HTR-8/SVneo (cell line): ENCODE data around the genes PYY and MEIOC.

- RRBS: no CpG with 5 or more reads among the region's 5 CpGs
These were observed 2.8 kb upstream of the MPP2 start for GRCh38 chr17:43910139-43910599.

DNA sequence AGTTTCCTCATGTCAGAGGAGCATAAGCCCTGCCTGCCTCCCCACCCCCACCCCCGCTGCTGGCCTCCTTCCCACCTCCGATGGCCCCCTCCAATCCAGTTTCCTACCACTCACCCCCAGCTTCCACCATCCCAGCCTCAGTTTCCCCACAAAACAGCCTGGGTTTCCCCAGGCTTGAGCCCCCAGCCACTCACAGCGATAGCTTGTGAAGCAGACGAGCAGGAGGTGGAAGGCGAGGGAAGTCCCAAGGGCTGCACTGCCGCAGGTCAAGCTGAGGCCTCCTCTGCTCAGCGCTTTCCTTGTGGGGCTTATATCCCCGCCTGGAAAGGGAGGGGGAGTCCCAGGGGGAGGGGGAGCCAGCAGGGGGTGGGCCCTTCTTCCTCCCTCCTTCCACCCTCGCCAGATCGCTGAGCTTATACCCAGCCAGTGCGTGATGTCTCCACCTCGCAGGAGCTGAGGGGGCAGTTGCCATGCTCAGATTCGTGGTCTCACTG lies at the start of gene PYY:
Gene PYY, minus strand, starts transcription at position 285 of the 494 bp plus-strand sequence.
- RRBS: no CpG with 5 or more reads among the region's 13 CpGs

DNA sequence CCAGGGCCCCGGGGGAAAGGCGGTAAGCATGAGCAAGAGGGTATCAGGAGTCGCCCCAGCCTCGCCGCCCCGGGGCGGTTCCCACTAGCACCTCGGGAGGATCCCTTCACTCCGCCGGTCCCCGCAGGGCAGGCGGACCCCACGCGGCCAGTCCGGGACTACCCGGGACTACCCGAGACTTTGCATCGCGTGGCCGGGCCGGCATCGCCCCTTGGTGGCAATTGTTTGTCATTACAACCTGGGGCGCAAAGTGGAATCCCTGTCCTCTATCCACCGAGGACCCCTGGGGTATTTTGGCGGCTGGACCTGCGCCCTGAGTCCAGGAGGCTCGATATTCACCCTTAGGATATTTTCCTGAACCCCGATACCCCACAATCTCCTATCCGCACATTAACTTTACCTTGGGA lies 9.5 kb upstream of the NAGS start:
- RRBS: 35% methylated on average over 15 of the region's 29 CpGs

GRCh38 chr17:44004792-44005550 lies 549 bp downstream of the NAGS start:
- RRBS: 98% methylated on average over 11 of the region's 64 CpGs

DNA sequence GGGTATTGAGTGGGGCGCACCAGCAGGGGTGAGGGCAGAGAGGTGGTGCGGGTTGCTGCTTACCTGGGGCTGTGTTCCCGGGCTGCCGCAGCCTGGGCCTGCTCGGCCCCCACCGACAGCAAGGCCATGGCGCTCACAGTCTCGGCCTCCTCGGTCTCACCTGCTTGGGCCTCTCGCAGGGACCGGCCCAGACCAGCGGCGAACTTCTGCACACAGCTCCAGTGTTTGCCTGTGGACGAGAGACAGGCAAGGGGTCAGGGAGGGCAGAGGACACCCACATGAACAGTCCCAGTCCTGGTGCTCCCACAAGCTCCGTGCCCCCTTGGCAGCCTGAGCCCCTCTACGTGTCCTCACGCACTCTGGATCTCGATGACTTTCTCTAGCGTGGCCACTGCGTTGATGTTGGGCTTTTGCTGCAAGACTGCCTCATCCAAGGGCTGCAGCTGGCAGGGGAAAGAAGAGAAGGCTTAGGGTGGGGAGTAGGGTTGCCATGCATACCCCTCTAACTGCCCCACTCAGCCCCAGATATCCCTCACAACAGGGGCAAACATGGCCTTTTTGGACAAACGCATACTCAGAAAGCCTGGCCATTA lies 8.0 kb downstream of the G6PC3 start:
- RRBS: 99% methylated on average over 6 of the region's 21 CpGs

DNA sequence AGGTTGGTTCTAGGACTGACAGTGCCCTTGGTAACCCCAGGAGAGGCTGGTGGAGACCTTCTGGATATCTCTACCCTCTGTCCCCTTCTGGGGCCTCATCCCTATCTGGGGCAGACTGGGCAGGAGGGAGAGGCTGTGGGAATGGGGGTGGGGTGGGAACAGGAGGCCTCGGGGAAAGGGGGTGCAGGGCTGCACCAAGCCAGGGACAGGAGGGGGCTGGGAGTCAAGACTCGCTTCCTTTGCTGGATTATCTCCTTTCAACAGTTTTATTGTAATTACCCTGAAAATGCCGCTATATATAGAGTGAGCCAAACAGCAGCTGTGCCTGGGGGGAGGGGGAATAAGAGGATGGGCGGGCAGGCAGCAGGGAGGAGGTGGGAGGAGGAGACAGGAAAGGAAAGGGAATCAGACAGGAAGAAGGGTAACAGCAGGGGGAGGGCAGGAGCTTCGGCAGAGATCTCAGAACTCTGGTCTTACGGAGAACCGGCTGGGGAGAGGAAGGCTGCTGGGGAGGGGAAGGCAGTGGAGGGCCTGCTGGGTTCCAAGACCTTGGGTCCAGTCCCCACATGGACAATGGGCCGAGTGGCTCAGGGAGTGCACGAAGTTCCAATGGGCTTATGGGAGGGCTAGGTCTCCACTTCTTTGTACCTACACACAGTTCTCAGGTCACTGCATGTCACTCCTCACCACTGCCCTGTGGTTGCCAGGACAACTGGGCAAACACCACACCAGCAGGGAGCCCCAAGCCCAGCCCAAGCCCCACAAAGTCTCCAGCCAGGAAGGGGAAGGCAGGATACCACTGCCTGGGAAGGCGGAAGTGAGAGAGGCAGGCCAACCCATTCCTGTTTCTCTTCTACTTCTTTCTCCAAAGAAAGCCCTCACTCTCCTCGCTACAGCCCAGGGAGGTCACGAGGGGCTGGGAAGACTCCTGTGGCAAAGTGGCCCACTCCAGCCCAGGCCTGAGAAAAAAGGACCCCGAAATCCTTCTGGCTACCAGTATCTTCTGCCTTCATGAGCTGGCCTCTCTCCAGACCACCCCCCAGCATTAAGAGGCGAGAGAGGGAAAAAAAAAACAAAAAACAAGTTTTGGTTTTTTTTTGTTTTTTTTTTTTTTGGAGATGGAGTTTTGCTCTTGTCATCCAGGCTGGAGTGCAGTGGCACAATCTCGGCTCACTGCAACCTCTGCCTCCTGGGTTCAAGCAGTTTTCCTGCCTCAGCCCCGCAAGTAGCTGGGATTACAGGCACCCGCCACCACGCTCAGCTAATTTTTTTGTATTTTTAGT lies 25.3 kb downstream of the G6PC3 start:
- RRBS: no CpG with 5 or more reads among the region's 18 CpGs

DNA sequence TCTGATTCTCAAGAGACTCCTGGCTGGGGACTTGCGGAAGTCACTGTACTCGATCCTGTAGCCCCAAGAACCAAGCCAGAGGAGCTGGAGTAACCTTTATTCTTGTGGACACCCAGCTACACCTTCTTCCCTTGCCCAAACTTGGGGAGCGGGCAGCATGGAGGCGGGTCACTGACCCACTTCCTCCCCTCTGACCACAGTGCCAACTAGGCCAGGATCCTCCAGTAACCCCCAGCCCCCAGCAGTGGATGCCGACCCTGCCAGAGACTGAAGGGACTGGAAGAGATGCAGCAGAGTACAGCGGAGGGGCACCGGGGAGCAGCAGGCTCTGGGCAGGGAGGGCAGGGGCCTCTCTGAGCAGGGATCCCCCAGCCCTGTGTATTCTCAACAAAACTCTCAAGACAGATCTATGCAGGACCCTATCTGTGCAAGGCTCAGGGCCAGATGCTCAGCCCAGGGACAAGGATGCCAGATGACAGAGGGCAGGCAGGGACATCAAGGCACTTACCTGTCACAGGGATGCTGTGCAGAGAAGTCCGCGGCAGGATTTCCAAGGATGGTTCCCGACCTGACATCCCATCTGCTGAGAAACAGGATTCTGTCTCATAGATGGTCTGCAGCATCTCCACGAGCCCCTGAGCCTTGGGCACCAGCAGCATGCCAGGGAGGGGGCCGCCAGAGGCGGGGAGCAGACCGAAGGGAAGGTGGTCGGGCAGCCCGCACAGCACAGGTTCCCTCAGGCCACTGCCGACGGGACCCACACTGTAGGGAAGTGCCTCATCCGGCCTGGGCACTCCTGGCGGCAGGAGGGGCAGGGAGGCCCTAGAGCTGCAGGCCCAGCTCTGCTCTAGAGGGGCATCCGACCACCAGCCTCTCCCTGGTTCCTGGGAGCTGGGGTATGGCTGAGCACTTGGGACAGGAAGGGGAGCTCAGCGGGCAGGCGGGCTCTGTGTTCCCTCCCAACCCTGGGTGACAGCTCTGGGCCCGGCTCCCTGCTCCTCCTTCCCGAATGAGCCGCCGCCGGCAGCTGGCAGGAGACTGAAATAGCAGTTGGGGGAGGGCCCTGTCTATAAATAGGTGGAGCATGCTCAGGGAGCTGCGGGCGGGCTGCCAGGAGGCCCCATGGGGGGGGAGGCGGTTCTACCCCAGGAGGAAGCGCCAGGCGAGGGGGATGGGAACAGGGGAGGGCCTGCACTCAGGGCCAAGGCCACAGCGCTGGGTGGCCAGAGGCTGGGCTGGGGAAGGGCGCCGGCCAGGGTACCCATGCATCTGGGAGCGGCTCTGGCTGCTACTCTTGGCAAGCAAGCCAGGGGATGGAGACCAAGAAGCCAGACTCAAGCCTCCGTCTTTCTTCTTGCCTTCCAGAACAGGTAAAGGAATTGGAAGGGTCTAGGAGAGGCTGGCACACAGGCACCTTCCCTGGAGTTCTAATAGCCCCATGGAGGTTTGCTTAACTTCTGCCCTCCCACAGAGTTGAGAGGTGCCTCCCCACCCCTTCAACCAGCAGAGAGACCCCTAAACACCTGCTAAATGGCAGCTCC lies 12.7 kb downstream of the HDAC5 start:
- RRBS: no CpG with 5 or more reads among the region's 38 CpGs

GRCh38 chr17:44211428-44212508 lies 7.7 kb downstream of the UBTF start:
- RRBS: no CpG with 5 or more reads among the region's 39 CpGs

DNA sequence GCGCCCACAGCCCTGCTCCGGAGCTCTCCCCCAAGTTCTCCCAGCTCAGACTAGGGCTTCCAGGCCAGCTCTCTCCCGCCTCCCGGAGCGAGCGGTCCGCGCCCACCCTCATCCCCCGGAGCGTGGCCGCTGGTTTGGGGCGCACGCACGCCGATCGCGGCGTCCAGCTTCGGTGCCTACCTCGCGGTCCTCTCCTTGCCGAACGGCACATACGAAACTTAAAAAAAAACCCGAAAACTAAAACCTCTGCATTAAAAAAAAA lies 742 bp upstream of the UBTF start:
- RRBS: 3% methylated on average over 3 of the region's 25 CpGs

DNA sequence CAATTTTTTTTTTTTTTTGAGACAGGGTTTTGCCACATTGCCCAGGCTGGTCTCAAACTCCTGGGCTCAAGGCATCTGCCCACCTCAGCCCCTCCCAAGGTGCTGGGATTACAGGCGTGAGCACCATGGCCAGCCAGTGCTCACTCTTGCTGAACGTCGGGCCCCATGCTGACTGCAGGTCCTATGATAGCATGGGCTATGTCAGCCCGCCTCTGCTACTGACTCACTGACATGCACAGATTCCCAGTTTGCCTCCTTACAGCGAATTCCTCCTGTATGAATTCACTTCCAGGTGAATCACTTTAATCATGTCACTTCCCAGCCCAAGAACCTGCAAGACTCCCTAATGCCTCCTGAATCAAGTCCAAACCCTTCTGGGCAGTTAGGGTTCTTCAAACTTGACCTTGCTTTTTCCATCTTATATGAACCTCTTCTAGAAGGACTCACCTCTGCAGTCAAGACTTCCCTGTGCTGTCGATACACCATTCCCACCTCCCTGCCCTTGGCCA lies 16.1 kb upstream of the UBTF start:
- RRBS: no CpG with 5 or more reads among the region's 6 CpGs

- RRBS: no CpG with 5 or more reads among the region's 24 CpGs
These were observed 7.0 kb downstream of the SLC25A39 start for GRCh38 chr17:44317206-44318485.

DNA sequence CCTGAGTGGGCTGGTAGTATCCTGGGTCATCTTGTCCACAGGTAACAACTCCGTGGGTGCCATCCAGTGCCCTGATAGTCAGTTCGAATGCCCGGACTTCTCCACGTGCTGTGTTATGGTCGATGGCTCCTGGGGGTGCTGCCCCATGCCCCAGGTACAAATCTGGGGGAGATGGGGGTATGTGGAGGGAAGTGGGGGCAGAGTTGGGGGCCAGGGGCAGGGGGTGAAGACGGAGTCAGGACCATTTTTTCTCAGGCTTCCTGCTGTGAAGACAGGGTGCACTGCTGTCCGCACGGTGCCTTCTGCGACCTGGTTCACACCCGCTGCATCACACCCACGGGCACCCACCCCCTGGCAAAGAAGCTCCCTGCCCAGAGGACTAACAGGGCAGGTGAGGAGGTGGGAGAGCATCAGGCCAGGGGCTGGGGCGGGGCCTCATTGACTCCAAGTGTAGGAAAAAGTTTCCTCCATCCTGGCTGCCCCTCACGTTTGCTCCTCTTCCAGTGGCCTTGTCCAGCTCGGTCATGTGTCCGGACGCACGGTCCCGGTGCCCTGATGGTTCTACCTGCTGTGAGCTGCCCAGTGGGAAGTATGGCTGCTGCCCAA lies 5.2 kb downstream of the GRN start:
- RRBS: no CpG with 5 or more reads among the region's 18 CpGs

DNA sequence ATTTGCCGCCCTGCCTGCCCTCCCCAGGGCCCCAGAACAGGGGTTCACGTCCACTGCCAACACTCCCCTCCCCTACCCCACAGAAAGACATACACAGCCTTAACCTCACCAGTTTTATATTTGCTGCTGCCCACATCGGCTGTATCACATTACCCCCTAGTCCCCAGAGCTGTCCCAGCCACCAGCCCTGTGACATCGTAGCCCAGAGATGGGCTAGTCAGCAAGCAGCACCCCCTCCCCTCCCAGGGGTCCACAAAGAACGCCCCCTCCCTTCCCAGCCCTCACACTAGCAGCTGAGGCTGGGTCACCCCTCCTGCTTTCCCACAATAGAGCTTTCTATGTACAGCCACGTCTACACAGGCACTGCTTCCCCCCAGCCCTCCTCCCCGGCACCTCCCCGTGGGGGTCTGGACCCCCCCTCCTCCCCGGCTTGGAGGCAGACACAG lies 8.0 kb downstream of the GRN start:
- RRBS: 94% methylated on average over 1 of the region's 9 CpGs

DNA sequence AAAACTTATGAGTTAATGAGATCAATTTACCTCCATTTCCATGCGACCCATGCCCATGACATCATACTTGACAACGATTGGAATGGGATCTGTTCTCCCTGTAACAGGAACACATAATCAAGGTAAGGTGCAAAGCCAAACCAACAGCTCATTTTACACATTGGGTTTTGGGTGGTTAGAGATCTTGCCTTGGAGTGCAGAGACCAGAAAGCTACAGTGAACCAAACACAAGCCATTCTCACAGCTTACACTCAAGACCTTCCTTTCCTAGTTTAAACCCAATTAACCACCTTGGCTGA lies 46.9 kb upstream of the ITGA2B start:
- RRBS: no CpG with 5 or more reads among the region's 2 CpGs

DNA sequence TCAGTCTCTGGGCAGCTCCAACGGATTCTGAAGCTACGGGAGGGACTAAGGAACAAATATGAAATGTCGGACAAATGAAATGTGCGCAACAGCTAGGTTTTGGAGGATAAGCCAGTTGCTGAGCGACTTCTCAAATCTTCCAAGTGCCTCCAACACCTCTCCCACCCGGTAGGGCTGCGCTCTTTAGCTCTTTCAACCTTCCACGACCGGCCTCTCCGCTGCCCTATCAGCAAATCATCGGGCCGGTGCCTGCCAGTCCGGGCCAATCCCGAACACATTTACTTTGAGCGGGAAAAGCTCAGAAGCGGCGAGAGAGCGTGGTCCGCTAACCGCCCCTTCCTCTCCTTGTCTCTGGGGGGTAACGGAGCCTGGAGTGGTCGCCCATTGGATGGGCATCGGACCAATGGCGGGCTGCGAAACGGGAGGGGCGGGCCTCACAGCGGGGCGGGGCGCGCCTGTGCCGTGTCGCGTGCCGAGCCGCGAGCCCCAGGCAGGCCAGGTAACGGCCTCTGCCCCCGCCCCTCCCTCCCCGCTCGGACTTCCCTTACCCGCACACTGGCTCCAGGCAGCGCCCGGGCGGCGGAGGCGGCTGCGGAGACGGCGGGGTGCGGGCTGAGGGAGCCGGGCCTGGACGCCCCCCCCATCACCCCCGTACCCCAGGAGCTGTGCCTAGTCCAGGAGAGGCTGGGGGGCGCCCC lies at the start of gene MEIOC:
Gene MEIOC, plus strand, starts transcription at position 553 of the 698 bp plus-strand sequence.
- RRBS: 45% methylated on average over 14 of the region's 55 CpGs

GRCh38 chr17:44774746-44775487 lies 16.1 kb downstream of the ADAM11 start:
- RRBS: 11% methylated on average over 11 of the region's 45 CpGs

DNA sequence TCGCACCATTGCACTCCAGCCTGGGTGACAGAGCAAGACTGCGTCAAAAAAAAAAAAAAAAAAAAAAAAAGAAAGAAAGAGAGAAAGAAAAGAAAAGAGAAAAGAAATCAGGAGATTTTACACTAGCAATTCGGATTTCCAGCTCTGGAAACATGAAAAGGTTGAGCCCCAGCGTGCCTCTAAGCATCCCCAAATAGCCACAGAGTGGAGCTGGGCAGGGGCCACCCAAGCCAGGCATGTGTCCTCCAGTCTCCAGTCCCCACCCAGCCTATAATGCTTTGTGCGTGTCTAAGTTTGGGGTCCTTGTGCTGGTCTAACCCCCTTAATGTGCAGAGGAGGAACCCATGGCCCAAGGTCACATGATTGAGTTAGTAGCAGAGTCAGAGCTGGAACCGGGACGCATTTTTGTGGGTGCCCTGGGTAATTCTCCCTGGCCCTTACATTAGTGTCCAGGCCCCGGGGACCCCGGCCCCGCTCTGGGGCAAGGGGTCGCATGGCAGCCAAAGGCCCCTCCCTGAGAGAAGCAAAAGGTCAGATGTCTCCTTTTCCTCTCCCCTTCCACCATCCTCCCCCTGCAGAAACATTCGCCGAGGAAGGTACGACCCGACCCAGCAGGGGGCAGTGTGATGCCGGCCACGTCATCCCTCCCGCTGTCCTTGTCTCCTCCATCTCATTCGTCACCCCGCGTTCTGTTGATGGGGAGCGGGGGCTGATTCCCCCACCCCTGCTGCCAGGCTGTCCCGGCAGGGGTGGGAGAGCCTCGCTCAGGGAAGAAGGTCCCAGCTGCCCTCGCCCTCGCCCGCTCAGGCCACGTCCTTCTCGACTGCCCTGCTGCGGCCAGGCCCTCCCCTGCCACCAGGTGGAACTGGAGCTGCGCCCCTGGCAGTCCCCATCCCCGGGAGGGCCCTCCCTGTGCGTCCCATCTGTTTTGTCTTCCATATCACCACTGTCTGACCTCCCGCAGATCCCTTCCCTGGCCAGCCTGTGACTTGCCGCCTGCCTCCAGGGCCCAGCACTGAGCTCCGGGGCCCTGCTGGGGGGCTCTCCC lies 20.2 kb downstream of the ADAM11 start:
- RRBS: 34% methylated on average over 11 of the region's 36 CpGs

DNA sequence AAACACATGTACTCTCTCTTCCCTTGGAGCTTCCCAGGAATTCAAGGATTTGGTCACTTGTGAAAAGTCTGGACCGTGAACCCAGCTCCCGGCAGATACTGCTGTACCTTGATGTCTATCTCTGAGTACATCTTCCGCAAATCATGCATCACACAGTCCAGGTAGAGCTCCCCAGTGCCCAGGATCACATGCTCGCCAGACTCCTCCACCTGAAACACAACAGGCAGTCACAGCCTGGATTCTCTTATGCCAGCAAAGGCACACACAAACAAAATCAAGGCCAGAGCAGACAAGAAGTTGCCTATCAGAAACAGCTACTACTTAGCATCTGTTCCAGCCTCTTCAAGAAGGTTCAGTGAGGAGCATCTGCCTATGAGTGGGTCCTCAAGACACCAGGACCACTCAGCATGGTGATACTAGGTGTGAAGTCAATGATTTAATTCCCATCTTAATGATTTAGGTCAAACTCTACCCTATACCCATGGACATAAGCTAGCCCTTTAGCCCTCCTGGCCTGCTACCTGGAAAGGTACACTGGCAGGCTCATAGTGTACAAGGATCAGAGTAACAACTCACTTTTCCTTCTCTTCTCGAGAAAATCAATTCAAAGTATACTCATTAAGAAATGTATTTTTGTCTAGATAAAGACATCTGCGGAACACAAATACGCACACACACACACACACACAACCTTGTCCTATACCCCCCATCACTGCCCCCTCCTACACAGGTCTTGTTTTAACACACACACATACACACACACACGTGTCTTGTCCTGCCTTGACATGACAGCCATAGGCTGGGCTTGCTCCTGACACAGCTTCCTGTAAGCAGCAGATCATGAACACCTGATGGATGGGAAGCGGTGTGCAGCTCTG lies 11.5 kb downstream of the HIGD1B start:
- RRBS: no CpG with 5 or more reads among the region's 9 CpGs

DNA sequence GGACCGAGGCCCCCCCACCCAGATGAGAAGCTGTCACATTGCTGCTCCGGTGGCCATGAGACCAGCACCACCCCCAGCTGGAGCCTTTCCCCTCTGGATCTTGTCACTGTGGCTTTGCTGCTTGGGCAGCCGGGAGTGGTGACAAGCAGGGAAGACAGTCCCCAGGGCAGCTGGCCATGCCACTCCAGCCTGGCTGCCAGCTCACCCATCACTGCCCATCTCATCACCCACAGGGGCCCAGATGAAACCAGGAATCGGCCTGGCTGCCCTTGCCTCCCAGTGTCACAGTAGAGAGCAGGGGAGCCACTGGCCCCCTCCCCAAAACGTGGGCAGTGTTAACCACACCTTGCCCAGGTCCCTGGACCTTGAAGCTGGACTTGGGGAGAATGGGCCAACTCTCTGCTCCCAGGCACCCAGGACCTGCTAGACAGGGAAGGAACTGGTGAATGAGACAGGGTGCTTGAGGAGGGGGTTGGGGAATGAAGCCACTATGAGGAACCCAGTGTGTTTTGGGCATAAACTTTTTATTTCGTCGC lies 12.5 kb upstream of the C1QL1 start:
- RRBS: 90% methylated on average over 2 of the region's 7 CpGs

DNA sequence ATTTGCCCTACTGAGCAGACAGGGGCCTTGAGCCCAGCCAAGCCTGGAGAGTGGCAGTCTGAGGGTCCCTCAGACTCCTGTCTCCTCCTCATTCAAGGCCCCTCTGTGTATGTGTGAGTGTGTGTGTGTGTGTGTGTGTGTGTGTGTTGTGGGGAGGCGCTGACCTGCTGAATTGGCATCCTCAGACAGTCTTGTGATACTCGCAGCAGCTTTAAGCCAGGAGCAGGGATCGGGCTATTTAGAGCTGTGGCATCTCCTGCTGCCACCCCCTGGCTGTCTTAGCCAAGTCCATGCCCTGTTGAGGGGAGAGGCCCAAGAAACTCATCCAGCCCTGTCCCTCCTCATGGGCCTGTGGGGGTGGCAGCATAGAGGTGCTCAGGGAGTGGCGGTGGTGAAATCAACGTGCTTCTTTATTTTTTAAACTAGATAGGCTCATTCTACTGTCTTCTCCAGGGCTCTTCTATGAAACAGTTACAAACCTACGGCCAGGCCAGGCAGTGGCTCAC lies 21.0 kb downstream of the PLCD3 start:
- RRBS: no CpG with 5 or more reads among the region's 6 CpGs